UCH-1 (cell line): ENCODE data around the genes ANGPTL8, CCDC159 and ZNF433.

- RRBS, result 9% methylated on average over 9 of the region's 47 CpGs
Observed at GRCh38 chr19:11196646-11197413, 515 bp downstream of the KANK2 start.

DNA sequence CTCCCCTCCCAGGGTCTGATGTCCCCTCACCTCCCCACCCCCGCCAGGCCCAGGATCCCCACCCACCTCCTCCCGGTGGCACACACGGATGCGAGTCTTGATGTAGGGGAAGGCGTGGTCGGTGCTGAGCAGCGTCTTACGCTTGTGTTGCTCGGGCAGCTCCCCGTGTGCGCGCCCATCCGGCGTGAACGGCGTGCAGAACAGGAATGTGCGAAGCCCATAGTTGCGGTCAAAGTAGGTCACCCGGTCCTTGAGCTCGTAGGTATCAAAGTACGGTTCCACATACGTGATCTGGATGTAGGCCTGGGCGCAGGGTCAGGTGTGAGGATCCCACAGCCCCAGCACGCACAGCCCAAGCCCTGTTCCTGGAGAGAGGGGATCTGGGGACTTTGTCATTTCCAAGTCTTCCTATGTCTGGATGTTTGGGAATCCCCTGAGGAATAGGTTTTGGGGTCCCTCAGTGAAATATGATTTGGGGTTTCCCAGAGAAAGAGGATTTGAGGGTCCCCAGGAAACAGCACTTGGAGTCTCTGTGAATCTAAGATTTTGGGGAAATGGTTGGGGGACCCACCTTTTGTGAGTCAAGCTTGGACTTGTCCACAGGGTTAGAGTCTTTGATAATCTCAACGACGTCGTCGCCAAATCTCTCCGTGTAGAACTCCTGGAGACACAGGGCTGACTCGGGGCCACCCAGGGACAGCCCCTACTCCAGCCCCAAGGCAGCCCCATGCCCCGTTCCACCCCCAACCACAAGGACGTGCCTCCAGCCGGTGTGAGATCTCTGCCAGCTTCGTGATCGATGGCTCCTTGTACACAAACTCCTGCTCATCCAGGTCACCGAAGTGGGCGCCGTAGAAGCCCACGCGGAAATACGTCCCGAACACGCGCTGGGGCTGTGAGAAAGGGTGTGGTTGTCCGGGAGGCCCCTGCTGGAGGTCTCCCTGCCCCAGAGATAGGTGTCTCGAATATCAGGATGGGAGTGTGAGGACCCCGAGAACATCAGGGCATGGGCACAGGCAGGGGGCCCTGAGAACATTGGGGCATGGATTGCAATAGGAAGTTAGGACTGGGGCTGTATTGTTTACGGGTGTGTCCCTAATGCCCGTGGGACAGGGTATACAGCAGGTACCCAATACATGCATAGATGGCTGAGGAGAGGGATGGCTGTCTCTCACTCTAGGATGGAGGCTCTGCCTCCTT, 4.9 kb upstream of the KANK2 start:
- RRBS, result 95% methylated on average over 14 of the region's 49 CpGs

GRCh38 chr19:11239312-11240065, at the start of gene ANGPTL8:
Gene ANGPTL8, plus strand, starts transcription at chr19:11239619.
- RRBS, result no CpG with 5 or more reads among the region's 25 CpGs

- RRBS, result no CpG with 5 or more reads among the region's 7 CpGs
Observed at GRCh38 chr19:11240066-11240470, 649 bp downstream of the ANGPTL8 start.

GRCh38 chr19:11345580-11345767, 594 bp downstream of the TMEM205 start:
- RRBS, result 7% methylated on average over 2 of the region's 7 CpGs

DNA sequence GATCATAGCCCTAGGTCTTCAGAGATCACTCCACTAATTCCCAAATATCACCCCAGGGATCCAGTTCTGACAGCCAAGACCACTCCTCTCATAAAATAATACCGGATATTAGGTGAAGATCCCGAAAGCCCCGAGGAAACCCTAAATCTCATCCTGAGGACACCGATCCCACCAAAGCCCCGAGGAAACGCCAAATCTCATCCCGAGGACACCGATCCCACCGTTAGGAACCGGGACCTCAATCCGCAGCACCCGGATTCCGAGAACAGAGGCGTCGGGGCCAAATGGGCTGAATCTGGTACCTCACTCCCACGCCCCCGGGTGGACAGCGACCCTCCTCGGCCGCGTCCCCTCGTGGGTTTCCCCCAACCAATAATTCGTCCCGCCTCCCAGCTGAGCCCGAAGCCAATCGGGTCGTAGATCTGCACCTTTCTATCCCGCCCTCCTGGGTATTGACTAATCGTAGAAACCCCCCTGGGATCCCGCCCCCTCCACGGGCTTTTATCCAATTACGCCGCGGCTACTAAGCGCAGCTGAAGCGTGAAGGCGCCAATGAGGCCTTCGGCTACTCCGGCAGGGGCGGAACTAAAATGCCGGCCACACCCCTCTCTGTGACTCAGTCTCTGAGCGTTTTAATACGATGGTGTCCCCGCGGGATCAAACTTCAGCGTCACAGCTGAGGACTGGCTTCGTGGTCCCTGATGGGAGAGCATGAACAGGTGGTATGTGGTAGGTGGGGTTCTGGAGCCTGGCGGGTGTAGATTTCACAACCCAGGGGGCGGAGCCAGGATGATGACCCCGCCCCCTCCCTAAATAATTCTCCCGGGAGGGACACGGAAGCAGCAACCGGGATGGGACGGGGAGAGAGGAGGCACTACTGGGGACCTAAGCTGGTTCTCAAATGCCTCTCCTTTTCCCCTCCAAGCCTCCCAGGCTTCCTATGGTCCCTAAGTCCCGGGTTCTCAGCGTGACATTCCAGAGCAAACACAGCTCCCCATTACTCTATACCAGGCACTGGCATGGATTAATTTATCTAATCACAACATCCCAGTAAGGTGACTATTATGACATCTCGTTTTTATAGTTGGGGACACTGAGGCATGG, at the start of gene CCDC159:
TSS of gene CCDC159 (plus strand) at position 614 of the 1,104 bp plus-strand sequence.
- RRBS, result 2% methylated on average over 3 of the region's 57 CpGs

- RRBS, result no CpG with 5 or more reads among the region's 6 CpGs
Observed at GRCh38 chr19:11351669-11352074, 3.6 kb upstream of the PLPPR2 start.

- RRBS, result no CpG with 5 or more reads among the region's 19 CpGs
Observed at GRCh38 chr19:11361474-11361944, 6.3 kb downstream of the PLPPR2 start.

DNA sequence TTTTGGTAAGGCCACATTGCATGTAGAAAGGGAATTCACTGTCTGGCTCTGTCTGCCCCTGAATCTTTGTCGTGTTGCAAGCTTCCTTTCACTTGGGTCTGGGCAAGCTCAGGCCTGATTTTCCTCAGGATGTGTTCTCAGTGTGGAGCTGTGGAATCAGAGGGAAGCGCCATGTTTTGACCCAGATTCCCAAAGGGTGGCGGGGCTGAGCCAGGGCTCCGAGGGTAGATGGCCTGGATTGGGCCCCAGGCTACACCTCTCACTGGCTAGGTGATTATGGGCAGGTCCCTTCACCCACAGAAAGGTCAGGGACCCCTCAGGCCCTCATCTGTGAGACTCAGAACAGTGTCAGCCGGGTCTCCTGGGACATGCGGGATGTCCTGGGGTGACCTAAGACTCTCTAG, 8.7 kb downstream of the PRKCSH start:
- RRBS, result no CpG with 5 or more reads among the region's 6 CpGs

DNA sequence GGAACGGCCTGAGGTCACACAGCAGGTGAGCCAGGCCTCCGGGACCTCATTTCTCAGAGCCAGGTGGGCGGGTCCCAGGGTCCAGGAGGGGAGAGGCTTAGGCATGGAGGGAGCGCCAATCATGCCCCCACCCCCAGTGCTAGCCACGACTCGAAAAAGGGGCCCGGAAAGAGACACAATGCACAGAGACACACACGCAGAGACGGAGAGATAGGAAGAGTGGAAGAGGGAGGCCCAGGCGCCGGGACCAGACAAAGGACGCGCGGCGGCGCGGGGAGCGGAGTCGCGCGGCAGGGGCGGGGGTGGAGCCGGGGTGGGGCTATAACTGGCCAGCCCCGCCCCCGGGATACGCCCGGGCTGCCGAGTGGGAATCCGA, 1.6 kb downstream of the ELAVL3 start:
- RRBS, result 60% methylated on average over 19 of the region's 29 CpGs

- RRBS, result no CpG with 5 or more reads among the region's 14 CpGs
Observed at GRCh38 chr19:11485030-11485971, 4.5 kb upstream of the ELAVL3 start.

GRCh38 chr19:11505875-11506417, 307 bp upstream of the ZNF653 start:
- RRBS, result no CpG with 5 or more reads among the region's 31 CpGs

GRCh38 chr19:11848904-11849751, 602 bp downstream of the ZNF439 start:
- RRBS, result 5% methylated on average over 9 of the region's 46 CpGs

- RRBS, result no CpG with 5 or more reads among the region's 12 CpGs
Observed at GRCh38 chr19:11923548-11924069, 1.3 kb upstream of the ZNF700 start.

- RRBS, result 5% methylated on average over 19 of the region's 75 CpGs
Observed at GRCh38 chr19:12034879-12036194, at the start of gene ZNF433. Gene ZNF433, minus strand, starts transcription at chr19:12035679.

DNA sequence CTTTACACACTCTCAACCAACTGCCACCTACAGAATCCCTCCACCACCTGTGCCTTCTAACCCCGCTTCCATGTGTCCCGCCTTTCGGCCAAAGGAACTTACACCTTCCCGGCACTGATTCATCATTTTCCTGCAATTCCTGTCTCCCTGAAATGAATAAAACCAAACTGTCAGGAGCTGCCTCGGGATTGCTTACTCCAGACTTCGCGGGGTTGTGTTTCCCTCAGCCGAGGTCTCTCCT, 813 bp downstream of the ZNF878 start:
- RRBS, result no CpG with 5 or more reads among the region's 8 CpGs

DNA sequence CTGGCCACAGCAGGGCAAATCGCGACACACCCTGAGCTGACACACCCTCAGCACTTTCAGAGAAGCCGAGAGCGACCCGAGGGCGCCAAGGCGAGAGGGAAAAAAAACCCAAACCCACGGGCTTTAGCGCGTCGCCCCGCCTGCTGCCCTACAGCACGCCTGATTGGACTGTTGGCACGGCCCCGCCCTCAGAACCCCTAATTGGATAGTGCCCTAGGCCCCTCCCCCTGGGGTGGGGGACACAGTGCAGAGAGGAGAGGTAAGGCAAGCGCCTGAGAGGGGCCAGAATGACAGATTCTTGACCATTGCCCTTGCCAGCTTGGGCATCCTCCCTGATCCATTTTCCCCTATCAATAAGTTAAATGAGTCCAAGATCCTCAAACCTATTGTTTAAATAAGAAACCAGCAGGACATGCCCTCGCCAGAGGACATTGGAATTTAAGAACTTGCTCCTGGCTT, 28.3 kb downstream of the ZNF44 start:
- RRBS, result no CpG with 5 or more reads among the region's 17 CpGs

GRCh38 chr19:12272224-12272539, 22.5 kb downstream of the ZNF44 start:
- RRBS, result no CpG with 5 or more reads among the region's 7 CpGs

- RRBS, result no CpG with 5 or more reads among the region's 8 CpGs
Observed at GRCh38 chr19:12296620-12296986, 1.9 kb upstream of the ZNF44 start.

GRCh38 chr19:12494966-12496295, 10.8 kb upstream of the ZNF709 start:
- RRBS, result 14% methylated on average over 21 of the region's 69 CpGs